ENCODE measurements around a stretch of chr3.

- PRO-cap: no peak
- RAMPAGE, long total RNA, 4 experiments: no peak in any of the 4 experiments
Observed at GRCh38 chr3:159857841-159858494, 367.3 kb upstream of the C3orf80 start.

DNA sequence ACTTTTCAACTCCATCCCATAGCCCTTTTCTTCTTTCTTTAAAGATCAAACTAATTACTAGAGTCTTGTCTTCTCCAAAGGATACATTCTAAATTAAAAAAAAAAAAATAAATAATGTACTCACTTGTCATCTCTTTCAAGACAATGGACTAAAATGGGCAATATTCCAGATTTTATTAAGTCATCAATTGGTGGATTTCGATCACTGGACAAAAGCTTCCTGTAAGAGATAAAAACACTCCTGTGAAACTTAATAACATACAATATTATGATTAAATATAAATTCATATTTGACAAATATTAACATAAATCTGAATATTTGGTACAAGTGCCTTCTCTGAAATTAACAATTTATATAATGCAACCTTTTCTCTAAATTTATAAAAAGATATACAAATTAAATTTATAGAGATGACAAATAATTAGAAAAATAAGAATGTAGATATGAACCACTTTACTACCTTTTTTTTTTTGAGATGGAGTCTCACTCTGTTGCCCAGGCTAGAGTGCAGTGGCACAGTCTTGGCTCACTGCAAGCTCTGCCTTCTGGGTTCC lies 34.0 kb downstream of the KPNA4 start:
- PRO-cap: no peak
- RAMPAGE, long total RNA, 4 experiments: no peak in any of the 4 experiments

DNA sequence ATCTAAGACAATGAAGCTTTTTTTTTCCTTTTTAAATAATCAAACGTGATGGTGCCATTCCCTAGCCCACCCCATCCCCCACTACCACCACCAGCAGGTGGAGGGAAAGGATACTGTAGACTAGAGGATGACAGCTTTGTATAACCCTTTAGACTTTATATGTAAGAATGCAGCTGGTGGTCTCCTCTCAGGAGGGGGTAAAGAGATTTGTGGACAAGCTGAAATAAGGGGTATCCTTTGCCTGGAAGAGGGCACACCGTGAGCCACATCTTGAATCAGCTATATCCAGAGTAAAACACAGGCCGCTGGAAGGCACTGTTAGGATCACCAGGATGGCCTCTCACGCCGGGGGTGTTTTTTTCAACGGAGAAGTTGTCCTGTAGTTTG lies 1.1 kb downstream of the KPNA4 start:
- PRO-cap: no peak
- RAMPAGE, long total RNA, 4 experiments: no peak in any of the 4 experiments

DNA sequence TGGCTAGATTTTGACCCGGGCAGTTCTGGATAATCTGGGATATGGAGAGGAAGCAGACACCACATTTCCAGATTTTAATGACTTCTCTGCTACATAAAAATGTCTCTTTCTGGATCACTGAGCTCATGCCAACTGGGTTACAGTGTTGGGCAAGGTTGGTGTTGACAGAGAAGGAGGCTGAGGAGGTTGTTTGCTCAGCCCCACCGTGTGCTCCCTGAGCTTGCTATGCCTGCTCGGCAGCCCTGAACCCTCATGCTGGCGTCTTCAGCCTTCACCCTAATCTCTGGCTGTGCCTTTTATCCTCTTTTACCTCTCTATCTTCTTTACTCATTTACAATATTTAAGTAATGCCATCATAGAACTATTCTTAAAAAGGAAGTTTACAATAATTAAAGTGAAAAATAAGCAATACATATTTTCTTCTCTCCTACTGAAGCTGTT lies 53.0 kb upstream of the KPNA4 start:
- PRO-cap: no peak
- RAMPAGE, long total RNA, 4 experiments: no peak in any of the 4 experiments

GRCh38 chr3:160622523-160623150 lies 54.3 kb upstream of the ARL14 start:
- PRO-cap: no peak
- RAMPAGE, long total RNA, 4 experiments: no peak in any of the 4 experiments

DNA sequence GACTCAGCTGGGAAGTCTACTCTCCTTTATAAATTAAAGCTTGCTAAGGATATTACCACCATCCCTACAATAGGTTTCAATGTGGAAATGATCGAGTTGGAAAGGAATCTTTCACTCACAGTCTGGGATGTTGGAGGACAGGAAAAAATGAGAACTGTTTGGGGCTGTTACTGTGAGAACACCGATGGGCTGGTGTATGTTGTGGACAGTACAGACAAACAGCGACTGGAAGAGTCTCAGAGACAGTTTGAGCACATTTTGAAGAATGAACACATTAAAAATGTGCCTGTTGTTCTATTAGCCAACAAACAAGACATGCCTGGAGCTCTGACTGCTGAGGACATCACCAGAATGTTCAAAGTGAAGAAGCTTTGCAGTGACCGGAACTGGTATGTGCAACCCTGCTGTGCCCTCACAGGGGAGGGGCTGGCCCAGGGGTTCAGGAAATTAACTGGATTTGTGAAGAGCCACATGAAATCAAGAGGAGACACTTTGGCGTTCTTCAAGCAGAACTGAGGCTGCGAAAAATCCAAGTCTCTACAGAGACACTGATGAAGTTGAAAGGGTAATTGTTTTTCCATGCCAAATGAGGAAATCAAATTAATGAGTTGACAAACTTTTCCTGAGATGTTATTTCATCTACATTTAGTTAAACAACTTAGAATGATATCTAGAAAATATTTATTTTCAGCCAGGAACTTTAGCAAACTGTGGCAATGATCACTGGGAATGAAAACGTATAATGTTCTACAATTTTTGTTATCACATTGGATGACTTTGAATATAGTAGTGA lies 646 bp downstream of the ARL14 start:
- PRO-cap: no peak
- RAMPAGE, long total RNA, 4 experiments: no peak in any of the 4 experiments

DNA sequence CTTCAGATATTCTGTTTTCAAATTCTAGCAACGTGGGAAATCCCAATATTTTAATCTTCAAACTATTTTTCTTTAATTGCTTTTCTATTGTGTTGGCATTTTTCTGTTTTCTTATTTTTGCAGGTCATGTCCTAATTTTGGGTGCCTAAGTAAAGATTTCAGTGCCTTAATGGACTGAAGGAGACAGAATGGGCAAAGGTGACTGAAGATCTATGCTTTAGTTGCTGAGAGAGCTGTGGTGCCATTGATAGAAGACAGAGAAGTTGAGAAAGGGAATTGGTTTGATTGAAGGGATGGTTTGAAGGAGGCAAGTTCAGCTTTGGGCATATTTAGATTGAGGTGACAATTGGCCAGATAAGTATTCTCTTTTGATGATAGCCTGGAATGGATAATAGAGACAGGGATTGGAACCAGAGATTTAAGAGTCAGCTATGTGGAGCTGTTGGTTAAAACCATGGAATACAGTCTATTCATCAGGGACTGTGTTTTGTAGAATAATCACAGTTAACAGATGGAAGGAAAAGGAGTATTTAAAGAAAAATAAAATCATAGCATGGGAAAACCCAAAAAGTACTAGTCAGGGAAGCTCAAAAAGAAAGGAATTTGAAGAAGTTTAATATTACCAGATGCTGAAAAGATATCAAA lies 61.6 kb downstream of the PPM1L start:
- PRO-cap: no peak
- RAMPAGE, long total RNA, 4 experiments: no peak in any of the 4 experiments

GRCh38 chr3:160886923-160887438 lies 130.9 kb downstream of the PPM1L start:
- PRO-cap: no peak
- RAMPAGE, long total RNA, 4 experiments: no peak in any of the 4 experiments

- PRO-cap: no peak
- RAMPAGE, long total RNA, 4 experiments: no peak in any of the 4 experiments
Observed at GRCh38 chr3:161217465-161218039, 3.6 kb upstream of the NMD3 start.

DNA sequence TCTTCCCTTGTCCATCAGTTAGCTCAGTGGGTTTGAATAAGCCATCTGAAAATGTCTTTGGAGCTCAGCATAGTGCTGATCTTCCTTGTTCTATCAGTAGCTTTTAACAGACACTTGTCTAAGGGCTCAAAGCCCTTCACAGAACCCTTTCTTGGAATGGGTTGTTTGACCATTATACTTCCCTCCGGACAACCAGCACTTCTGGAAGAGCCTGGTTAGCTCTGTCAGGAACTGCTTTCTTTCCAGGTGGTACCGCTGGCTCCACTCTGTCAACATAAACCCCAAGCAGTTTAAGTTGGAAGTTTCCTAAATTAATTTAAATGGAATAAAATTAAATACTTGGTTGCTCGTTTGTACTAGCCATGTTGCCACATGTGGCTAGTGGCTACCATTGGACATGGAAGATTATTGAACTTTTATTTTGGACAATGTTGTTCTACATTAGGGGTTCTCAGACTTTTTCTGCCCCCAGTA lies 1.8 kb downstream of the NMD3 start:
- PRO-cap: no peak
- RAMPAGE, long total RNA, 4 experiments: no peak in any of the 4 experiments

GRCh38 chr3:161940274-161940748 lies 443.7 kb downstream of the OTOL1 start:
- PRO-cap: no peak
- RAMPAGE, long total RNA, 4 experiments: no peak in any of the 4 experiments

DNA sequence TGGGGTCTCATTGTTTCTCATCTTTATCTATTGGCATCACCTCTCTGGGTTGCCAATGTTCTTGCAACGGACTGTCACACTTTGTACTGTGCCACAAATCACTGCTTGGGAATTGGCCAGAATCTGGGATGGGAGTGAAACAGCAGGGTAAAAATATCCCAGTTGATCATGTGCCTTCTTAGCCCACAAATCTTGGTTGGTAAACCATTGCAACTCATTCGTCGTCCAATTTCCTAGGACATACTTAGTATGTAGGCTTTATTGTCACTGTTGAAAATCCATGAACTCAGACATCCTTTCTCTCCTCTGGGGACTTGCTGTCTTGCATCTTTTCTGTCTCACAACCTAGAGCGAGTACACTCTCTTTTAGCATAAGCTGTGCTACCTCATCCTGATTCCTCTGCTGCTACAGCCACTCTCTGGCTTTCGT lies 698.6 kb downstream of the OTOL1 start:
- PRO-cap: no peak
- RAMPAGE, long total RNA, 4 experiments: no peak in any of the 4 experiments

DNA sequence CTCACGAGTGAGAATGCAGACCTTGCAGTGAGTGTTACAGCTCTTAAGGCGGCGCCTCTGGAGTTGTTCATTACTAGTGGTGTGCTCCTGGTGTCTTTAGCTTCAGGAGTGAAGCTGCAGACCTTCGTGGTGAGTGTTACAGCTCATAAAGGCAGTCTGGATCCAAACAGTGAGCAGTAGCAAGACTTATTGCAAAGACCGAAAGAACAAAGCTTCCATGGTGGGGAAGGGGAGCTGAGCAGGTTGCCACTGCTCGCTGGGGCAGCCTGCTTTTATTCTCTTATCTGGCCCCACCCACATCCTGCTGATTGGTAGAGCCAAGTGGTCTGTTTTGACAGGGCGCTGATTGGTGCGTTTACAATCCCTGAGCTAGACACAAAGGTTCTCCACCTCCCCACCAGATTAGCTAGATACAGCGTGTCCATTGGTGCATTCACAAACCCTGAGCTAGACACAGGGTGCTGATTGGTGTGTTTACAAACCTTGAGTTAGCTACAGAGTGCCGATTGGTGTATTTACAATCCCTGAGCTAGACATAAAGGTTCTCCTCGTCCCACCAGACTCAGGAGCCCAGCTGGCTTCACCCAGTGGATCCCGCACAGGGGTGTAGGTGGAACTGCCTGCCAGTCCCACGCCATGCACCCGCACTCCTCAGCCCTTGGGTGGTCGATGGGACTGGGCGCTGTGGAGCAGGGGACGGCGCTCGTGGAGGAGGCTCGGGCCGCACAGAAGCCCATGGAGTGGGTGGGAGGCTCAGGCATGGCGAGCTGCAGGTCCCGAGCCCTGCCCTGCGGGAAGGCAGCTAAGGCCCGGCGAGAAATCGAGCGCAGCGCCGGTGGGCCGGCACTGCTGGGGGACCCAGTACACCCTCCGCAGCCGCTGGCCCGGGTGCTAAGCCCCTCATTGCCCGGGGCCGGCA lies 1526.4 kb downstream of the SI start:
- PRO-cap: no peak
- RAMPAGE, long total RNA, 4 experiments: no peak in any of the 4 experiments

DNA sequence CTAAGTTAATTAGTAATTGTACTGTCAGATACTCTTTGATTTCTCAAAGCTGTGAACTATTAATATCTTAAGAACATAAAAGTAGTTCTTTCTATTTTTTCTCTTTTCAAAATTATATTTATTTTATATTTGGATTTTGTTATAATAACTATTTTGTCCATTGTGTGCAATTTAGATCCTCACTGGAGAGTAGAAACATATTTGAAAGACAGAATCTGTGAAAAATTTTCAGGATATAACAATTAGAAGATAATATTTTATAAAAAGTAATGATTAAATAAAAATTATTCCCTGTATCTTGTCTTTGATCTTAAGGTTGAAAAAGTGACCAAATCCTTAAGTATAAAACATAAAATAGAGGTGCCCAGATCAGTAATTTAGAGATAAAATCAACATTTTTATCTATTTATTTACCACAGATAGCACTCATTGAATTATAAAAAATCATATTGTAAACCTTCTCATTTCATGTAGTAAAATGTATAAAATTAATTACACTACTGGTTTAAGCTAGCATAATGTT lies 418 bp upstream of the SI start:
- PRO-cap: no peak
- RAMPAGE, long total RNA, 4 experiments: no peak in any of the 4 experiments

GRCh38 chr3:165460027-165460857 lies 264.1 kb upstream of the SLITRK3 start:
- PRO-cap: no peak
- RAMPAGE, long total RNA, 4 experiments: no peak in any of the 4 experiments

DNA sequence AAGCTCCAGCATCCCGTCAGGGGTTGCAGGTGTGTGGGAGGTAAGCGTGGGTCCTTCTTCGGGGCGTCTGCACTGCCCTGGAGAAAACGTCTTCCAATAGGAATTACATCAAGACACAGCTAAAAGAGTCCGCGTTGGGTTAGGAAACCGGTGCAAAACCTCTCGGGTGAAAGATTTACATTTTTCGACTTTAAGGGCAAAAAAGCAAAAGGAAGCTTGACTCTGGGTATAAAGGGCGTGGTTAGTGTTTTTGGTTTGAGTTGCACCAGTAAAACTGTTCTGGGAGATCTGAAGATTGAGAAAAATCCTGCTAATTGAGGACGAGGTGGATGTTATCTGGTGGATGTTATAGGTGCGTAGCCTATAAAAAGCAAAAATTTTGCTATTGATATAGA lies 260 bp downstream of the SERPINI1 start:
- PRO-cap: no peak
- RAMPAGE, long total RNA, 4 experiments: no peak in any of the 4 experiments

GRCh38 chr3:168029505-168030157 lies 66.1 kb downstream of the GOLIM4 start:
- PRO-cap: no peak
- RAMPAGE, long total RNA, 4 experiments: no peak in any of the 4 experiments

DNA sequence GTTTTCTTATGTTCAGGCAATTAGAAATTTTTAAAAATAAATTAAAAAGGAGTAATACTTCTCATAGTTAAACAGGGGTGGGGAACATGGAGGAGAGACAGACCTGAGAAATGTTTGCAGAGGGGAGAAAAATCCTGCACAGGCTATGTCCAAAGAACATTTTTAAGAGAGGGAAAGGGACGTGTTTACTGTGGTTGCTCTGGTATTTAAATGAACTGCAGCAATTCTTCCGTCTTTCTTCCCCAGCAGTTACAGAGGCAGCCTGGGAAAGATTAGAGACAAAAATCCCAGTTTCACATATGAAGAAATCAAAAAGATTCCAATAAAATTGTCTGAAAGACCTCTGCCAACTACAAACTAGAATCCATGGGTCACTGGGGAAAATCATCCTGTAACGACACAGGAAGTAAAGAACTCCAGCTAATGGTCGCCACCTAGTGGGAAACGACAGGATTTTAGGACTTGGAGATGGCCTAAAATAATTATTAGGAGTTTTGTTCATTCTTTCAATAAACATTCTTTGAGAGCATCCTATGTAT lies 69.8 kb upstream of the GOLIM4 start:
- PRO-cap: no peak
- RAMPAGE, long total RNA, 4 experiments: no peak in any of the 4 experiments

DNA sequence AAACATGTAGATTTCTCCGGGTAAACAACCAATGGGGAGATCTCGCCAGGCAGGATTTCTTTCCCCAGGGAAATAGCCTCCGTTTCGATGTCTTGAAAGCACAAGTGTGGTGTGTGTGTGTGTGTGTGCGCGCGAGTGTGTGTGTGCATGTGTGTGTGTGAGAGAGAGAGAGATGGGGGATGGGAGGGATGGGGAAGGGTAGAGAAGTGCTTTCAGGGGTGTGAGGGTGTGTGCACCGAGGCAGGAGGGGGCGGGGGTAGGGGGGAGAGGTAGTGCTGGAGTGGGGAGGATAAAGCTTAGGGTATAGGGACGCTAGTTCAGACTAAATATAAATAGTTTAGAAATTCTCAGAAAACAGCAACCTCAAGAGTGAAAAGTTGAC lies 515.9 kb downstream of the MECOM start:
- PRO-cap: no peak
- RAMPAGE, long total RNA, 4 experiments: no peak in any of the 4 experiments

- PRO-cap: no peak
- RAMPAGE, long total RNA, 4 experiments: no peak in any of the 4 experiments
Observed at GRCh38 chr3:169264579-169265190, 398.8 kb downstream of the MECOM start.

Data from esophagus squamous epithelium (tissue), 4 donors.